ENCODE measurements around a stretch of chr3.

GRCh38 chr3:15670098-15670613, 68.6 kb downstream of the BTD start:
- PRO-cap, result no peak

- PRO-cap, result no peak
Observed at GRCh38 chr3:15794217-15794590, 3.6 kb downstream of the ANKRD28 start.

DNA sequence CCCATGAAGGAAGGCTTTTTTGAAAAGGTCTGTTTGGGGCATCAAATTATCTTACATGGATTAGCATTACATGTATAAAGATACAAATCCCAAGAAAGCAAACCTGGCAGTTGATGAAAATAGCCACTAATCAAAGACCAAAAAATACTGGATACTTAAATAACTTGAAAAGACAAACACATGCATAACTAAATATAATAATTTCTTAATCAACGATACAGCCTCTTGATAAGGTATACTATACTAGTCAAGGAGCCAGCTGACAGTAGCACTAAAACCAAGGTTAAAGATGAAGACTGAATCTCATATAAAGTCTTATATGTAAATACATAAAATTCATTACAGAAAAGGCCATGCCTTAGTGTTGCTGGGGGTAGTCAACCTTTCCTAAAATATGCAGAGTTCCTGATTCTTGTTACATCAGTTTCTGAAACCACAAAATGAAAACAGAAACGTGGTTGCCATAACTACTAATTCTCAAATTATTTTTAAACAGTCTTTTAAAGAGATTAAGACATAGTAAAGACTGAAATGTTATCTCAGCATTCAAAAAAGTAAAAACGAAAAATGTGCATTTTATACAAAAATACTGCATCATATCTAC, 2.0 kb downstream of the ANKRD28 start:
- PRO-cap, result no peak

DNA sequence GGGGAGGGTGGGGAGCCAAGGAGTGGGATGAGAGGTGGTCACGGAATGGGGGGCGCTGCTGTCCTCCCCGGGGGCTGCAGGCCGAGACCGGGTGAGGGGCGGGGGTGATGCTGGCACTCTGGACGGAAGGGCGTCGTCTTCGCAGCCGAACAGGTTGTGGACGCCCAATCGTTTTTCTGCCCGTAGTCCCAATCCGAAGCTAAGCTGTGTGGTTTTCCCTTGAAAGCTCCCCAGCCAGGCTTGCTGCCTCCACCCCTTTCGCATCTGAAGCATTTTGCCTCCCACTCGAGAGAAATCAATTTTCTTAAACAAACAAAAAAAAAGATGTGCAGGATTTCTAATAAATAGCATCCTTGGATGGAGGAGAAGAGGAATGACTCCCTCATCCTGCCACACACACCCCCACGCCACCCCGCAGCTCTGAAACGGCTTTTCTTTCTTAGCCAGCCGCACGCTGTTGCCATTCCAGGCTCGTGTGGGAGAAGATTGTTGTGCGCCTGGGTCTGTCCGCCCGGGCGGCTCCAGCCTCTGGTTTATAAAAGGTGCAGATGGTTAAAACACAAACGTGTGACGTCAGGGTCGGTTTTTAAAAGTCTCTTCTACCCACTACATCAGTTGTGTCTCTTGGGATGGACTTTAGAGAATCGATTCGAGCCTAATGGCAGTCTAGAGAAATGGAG, 62.6 kb upstream of the ANKRD28 start:
- PRO-cap, result no peak

DNA sequence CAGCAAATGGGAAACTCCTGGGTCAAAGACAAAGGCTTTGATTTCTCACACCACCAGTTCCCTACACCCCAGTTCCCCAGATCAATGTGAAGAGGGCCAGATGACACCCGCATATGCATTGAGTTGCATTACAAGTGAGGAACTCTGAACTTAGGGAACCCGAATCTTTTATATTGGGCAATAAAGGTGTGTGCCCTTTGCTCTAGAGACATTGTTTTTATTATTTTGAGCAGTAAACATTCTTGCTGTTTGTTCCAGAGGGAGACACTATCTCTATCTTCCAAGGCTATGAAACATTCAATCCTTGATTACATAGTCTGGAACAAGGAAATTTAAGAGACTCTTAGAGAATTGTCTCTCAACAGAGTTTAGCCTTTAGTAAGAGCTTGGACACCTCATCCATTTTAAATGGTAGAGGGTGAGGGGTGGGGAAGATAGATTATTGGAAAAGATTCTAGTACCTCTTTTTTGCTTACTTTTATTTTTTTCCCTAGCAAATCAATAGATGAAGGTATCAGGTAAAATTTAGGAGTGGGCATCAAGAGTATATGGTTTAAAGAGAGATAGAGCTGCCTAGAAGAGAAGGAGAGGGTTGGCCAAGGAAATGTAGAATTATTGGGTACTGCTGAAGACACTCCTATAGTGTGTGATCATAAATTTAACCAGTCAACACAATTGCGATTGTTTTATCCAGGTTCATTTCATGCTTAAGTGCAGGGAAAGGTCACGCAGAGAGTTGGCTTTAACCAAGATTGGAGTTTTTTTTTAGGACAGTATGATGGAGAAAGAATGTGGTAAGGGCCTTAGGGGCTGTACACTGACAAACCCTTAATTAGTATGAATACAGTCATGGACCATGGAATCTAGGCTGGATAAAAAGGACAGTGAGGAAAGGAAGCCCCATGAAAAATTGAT, 74.3 kb upstream of the ANKRD28 start:
- PRO-cap, result no peak

DNA sequence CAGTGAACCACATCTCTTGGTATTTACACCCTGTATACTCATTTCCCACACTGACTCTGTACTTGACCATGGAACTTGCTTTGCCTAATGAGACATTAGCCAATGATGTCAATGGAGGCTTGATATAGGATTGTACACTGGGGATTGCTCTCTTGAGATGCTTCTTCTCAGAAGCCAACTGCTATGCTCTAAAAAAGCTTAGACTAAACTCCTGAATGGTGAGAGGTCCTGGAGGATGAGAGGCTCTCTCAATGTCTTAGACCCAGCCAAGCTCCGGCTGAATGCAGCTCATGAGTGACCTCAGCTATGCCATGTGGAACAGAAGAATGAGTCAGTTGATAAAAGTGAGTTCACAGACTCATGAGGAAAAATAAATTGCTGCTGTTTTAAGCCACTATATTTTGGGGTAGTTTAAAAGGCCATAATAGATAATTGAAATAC, 61.4 kb upstream of the GALNT15 start:
- PRO-cap, result no peak

DNA sequence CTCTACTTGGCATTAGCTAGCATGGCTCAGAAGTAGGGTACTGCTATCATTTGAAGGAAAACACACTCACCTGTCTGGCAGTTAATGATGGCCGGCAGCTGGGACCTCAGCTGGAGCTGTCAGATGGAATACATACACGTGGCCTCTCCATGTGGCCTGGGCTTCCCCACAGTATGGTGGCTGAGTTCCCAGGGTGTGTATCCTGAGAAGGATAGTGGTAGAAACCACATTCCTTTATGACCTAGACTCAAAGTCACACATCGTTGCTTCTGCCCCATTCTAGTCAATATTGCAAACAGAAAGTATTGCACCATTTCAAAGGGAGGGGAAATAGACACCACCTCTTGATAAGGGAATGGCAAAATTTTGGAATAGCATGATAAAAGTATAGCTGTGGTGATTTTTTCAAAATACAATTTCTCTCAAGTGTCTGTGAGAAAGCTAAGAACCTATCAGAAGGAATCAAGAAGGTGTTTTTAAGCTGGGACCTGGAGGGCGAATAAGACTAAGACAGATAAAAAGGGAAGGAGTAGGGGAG, 40.3 kb upstream of the GALNT15 start:
- PRO-cap, result no peak

DNA sequence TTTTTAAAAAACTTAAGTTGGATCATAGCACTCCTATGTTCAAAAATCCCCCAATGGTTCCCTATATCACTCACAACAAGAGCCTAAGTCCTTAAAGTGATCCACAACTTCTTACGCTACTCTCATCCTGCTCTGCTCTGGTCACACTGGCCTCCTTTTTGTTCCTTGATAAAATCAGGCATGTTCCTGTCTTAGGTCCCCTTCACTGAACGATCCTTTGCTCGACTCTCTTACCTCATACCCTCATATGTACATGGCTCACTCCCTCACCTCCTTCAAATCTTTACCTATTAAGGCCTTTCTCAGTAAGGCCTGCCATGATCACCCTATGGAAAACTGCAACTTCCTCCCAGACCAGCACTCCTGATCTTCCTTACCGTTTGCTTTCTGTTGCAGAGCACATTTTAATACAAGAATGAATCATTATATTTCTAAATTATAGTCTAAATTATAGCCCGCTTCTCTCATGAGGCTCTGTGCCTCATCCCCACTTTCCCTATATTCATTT, 1.6 kb downstream of the DPH3 start:
- PRO-cap, result no peak

GRCh38 chr3:16330991-16331819, 66.2 kb downstream of the OXNAD1 start:
- PRO-cap, result no peak

DNA sequence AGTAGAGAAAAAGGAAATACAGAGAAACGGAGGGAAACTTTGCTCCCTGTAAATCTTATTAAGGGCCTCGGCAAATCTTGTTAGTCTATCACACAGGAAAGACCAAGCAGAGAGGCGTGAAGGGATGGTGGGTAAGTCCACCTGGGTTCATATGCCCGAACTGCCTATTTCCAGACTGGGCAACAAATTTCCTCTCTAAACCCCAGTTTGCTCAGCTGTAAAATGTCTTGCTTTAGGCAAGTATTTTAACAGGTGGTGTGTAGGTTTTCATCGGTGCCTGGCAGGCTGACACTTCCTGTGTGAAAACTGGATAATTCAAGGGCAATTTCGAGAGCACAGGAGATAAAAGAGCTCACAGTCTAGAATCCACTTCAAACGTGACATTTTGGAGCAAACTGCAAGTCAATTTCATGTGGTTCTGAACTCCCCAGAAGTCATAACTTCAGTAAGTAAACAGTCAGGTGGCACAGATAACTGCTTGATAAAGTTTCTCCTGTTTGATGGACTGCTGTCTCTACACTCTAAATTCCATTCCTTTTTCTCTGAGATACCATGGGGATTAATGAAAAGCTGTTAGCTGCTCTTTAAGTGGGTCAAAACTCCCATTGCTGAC, 112.2 kb downstream of the OXNAD1 start:
- PRO-cap, result no peak

- PRO-cap, result no peak
Observed at GRCh38 chr3:16454591-16455588, 58.6 kb downstream of the RFTN1 start.

DNA sequence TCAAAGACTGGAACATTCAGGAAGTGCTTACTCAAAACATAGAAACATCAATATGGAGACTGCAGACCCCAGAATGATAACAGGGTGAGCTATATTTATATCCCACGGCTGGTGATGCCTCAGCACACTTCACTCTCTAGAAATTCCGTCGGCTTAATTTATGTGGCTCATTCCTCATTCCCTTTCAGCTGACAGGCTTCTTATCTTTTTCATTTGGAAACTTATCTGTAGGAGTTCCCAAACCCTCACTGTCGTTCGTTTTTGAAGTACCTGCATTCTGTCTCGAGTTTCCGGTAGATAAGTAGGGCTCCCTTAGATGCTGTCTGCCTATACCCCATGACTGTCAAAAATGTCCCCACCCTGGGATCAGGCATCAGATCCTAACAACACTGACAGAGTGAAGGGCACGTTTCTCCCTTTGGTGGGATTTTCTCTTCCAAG, 45.4 kb downstream of the RFTN1 start:
- PRO-cap, result no peak

DNA sequence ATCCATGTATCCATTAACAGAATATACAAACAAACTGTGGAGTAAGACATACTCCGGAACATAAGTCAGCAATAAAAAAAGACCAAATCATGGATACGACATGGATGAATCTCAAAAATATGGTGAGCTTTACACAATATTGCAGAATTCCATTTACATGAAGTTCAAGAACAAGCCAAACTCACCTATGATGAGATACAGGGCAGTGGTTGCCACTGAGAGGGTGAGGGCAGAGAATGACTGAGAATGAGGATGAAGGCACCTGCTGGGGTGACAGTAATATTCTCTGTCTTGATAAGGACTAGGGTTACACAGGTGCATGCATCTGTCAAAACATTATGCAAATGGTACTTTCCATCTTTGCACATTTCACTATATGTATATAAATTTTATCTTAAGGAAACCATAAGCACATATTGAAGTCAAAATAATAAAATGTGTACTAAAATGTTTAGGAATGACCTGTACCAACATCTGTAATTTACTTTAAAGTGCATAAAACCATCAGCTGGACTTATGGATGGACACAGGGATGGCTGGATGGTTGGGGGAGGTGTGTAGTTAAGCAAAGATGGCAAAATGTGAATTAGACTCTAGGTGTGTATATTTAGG, 2.5 kb downstream of the RFTN1 start:
- PRO-cap, result no peak

- PRO-cap, result no peak
Observed at GRCh38 chr3:16515652-16516418, 2.3 kb upstream of the RFTN1 start.

- PRO-cap, result no peak
Observed at GRCh38 chr3:16839897-16840146, 44.9 kb upstream of the PLCL2 start.

DNA sequence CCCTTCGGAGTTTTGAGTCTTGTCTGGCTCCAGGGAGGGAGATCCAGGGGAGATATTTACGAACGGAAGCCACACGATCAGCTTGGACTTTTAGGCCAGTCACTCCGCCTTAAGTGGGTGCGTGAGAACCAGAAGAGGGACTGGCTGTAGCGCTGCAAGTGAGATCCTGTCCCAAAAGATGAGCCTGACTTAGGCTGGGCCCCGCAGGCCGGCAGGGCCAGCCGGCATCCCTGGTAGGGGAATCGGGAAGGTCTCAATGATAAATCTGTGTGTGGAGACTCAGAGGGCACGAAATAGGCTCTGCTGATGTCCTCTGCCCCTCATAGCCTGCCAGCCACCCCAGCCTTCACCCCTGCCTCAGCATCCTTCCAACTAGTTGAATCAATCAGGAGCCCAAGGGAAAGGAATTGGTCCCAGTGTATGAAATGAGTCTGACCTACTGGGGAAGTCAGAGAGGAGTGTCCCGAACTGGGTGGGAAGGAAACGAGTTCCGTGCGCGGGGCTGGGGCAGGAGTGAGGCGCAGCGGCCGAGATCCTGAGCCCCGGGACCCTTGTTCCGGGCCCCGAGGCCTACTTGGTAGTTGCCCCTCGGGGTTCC, 1.3 kb upstream of the PLCL2 start:
- PRO-cap, result no peak

GRCh38 chr3:16897482-16897807, 12.7 kb downstream of the PLCL2 start:
- PRO-cap, result no peak

DNA sequence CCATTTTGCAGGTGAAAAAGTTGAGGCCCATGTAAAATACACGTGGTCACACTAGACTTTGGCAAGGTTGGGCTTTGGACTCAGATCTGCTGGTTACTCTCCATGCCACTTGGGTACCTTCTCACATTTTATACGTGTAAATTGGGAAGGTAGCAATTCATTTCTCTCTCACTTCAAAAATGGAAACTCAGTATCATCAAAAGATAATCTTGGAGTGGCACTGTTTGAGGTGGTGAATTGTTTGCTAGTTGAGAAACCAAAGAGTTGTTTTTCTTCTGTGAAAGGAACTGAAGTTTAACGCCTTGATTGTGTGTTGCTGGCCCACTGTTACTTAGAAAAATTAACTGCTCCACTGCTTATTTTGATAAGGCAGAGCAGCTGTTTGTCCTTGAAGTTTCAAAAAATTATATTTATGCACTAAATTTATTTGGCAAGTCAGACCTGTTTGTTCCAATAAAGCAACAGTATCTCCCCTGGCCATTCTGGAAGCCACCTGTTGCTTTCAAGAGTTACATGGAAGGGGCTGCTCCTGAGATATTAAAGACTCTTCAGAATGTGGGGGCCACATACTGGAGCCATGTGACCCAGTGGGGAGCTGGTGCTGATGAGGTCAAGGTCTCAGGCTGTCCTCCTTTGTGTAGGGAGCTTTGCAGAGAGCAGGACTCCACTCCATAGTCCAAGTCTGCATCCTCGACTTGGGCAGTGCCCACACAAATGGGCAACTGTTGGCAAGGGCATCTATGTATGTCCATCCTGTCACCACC, 16.2 kb downstream of the PLCL2 start:
- PRO-cap, result no peak

DNA sequence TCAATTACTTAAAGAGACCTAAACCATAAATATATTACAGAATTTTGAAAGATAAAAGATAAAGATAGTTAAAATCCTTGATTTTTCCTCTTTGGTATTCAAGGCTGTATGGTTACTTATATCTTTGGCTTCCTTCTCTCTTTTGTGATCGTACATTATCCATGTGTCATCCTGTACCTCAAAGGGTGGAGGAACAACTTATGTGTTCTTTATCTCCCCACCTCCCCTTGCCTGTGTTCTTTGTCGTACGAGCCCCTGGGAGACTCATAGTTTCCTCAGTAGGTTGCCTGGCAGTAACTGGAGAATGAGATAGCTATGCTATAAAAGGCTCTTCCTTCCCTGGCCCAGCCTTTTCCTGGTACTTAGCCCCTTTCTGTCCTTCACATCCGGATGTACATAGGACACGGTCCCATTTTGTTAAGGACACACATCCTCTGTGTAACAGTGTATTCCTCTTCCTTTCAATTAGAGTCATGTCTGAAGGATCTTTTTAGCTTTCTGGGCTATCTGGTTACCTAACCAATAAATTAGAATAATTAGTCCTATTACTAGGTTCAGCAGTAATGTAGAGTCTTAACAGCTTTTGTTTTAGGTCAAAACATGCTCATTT, 32.1 kb downstream of the PLCL2 start:
- PRO-cap, result unidirectional peak, minus-strand start at position 295 of the sequence

DNA sequence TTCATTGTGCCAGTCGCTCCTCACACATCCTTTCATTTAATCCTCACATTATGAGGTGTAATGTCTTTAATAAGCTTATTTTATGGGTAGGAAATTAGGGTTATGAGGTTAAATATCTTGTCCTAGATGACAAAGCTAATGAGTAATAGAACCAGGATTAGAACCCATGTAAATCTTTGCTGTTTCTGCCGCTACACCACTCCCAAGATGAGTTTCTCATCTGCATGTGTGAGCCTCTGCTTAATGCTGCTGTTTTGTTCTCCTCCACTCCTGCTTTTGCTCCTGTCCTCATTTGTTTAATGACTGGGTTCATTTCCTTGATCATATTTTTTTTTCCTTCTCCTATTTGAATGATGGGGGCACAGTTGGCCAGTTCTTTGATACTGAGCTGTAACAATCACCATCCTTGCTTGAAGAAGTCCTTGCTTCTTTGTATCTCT, 155.9 kb downstream of the PLCL2 start:
- PRO-cap, result no peak

Data from parotid gland (tissue), 1 donor.